Aorta (tissue), 1 donor: Measurements from ENCODE around the gene ZNF484.

GRCh38 chr9:91852892-91853350, 97.1 kb downstream of the ROR2 start:
- PRO-cap: no peak

DNA sequence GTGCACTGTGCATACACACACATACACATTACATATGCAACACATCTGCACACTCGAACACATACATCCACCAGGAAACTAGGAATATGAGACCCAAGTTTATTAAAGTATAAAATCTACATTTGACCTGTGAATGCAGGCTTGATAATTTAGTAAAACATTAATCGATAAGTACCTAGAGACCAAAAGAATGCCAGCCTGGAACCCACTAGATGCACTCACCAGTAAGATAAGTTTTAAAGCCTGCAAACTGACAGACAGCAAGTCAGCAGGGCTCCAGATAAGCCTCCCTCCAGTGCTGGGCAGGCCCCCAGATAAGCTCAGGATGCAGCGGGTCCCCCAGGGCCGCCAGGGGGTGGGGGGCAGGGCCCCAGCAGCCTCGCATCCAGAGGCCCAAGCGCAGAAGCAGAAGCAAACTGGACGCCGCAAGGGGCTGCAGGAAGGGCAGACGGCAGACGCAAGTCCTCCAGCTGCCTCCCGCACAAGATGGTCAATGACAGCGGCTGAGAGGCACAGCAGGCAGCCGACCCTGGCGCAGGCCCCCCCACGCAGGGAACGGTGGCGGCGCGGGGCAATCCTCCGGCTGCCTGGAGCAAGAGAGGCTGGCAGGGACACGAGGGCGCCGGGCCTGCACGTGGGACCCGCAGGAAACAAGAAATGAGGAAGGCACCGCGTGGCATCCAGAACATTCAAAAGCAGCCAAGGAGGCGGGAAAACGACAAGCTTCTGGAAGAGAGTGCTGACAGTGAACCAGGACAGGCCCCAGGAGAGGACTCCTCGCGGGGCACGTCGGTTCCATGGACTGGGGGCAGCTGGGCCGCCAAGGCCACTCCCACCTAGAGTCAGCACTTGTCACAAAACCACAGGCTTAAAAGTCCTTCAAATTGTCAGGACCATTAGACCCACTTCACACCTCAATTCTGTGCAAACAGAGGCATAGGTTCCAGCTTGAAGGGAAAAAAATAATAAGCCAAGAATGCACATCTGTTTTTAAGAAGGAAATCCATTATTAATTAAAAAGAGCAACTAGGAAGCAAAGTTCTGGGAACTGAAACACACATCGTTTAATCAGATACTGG, 49.8 kb downstream of the ROR2 start:
- PRO-cap: no peak

GRCh38 chr9:91943364-91944119, 6.5 kb downstream of the ROR2 start:
- PRO-cap: no peak

GRCh38 chr9:91945633-91946191, 4.3 kb downstream of the ROR2 start:
- PRO-cap: no peak

GRCh38 chr9:91948083-91949293, 1.5 kb downstream of the ROR2 start:
- PRO-cap: no peak

DNA sequence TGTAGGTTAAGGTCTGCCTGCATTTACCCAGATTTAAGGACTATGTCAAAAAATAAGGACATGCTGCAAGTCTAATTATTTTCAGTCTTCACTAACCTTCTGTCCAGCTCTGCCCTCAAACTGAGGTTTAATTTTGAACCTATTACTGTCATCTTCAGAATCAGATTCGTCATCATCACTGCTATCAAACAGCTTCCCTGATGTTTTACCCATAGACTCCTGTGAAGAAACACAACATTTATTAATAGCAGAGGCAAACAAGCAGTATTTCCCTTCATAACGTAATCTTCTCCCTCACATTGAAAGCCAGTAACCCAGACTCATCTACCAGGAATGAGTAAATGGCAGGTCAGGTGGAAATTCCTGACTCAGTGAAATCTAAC, 14.7 kb downstream of the NOL8 start:
- PRO-cap: no peak

GRCh38 chr9:92482132-92482644, 53.6 kb downstream of the ECM2 start:
- PRO-cap: unidirectional peak, minus-strand start at chr9:92482472

GRCh38 chr9:92712281-92712720, 42.4 kb upstream of the IPPK start:
- PRO-cap: no peak

DNA sequence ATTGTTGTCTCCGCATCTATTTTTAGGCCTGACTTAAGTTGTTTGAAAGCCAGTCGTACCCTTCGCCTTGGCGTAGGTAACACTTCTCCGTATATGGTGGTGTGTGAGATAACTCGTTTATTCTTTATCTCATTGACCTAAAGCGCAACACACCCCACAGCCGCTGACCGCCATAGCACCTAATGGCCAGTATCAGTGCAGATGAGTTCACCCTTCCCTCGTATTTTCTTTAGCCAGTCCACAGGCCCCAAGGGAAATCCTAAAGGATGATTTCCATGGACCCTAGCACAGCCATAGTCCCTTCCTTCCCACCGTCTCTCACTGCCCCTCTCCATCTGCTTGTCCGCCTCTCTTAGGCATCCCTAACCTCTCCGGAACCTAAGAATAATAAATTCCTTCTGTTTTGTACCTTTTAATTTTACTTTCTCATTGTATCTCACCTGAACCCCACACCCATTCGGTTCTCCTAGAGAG, 1.0 kb upstream of the BICD2 start:
- PRO-cap: no peak

- PRO-cap: no peak
Observed at GRCh38 chr9:92789705-92790094, 25.1 kb upstream of the BICD2 start.

DNA sequence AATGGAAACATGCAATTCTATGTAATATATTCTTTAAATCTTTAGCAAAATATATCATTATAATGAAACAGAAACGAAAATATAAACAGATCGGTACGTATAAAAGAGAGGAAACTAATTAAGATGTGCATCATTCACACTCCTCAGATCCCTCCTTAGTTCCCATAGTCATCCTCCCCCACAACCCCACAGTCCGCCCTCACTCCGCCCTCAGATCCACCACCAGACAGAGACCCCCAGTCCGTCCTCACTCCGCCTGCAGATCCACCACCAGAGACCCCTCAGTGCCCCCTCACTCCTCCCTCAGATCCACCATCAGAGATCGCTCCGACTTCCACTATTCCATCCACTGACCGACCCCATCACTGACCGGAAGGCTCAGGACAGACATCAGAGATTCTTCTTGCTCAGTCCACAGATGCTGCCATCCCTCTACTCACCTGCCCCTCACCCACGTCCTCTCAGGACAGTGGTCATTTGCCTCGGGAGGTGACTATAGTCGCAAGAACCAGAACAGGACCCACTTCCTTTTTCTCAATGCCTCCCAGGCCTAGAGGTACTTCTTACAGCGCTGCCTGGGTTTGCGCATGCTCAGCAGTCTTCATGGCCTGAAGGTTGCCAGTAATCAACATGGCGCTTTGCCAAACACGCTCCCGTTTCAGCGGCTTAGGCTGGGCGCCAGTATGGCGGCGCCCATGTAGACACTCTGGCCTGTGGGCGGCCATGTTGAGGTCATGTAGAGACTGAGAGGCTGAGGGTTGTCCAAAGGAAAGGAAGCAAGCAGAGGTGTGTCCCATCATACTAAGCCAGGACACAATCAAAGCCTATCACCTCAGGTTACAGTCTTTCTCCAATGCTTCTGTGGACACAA, at the start of gene ZNF484:
Gene ZNF484, minus strand, starts transcription at position 589 of the 871 bp plus-strand sequence.
- PRO-cap: no peak

DNA sequence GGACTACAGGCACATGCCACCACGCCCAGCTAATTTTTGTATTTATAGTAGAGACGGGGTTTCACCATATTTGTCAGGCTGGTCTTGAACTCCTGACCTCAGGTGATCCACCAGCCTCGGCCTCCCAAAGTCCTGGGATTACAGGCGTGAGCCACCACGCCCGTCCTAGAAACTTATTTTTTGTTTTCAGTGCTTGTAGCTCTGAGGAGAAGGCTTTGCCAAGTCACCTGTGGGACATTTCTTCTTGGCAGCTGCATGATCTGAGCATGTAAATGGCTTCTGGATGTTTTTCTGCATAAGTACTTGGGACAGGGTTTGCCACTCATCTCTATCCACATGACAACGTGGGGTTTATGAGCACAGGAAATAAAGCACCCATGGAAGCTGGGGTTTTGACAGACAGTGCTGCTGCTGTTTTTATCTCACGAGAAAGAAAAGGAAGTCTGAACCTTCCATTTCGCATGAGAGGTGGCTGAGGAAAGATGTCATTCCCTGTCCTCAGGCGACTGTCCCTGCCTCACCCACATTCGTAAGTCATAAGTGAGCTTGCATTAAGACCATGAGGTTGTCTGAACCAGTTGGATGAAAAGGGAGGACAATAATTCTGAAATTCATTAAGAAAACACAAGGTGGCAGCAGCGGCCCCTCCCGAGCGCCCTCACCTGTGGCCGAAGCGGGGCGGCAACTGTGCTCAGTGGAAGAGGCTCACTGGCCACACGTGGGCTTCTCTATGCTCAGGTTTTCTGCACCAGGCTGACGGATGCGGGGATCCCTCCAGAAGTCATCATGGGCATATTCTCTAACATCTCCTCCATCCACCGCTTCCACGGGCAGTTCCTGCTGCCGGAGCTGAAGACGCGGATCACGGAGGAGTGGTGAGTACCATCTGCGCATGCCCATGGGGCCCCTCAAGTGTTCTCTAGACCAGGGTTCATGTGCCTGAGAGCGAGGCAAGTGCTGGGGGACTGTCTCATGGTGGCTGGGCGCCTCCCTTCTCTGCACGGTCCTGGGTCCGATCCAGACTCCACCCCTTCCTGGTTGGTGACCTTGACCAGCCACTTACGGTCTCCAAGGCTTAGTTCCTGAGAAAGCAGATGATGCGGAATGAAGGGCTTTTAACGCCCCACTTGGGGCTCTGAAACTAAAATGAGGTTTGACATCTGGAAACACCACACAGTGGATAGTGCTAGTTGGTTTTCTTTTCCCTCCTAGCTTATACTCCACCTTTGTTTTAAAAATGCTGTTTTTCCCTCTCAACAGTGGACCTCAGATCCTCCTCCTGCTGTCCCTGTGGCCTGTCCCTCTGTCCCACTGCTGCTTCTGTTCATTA, 54.8 kb upstream of the SUSD3 start:
- PRO-cap: no peak

DNA sequence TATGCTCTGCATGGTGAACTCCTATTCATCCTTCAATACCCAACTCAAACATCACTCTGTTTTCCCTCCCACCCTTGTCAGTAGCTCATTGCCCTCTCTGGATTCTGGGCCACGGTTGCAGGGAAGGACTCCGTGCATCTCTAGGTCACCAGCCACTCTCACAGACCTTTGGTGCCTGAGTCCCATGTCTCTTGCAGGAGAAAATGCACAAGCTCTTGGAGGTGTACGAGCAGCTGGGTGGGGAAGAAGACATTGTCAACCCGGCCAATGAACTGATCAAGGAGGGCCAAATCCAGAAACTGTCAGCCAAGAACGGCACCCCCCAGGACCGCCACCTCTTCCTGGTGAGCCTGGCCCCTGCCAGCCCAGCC, 44.9 kb upstream of the SUSD3 start:
- PRO-cap: no peak

- PRO-cap: no peak
Observed at GRCh38 chr9:93114015-93114464, 18.0 kb downstream of the CARD19 start.

GRCh38 chr9:93186897-93187450, 3.0 kb downstream of the WNK2 start:
- PRO-cap: no peak

GRCh38 chr9:93205489-93205875, 21.5 kb downstream of the WNK2 start:
- PRO-cap: no peak

DNA sequence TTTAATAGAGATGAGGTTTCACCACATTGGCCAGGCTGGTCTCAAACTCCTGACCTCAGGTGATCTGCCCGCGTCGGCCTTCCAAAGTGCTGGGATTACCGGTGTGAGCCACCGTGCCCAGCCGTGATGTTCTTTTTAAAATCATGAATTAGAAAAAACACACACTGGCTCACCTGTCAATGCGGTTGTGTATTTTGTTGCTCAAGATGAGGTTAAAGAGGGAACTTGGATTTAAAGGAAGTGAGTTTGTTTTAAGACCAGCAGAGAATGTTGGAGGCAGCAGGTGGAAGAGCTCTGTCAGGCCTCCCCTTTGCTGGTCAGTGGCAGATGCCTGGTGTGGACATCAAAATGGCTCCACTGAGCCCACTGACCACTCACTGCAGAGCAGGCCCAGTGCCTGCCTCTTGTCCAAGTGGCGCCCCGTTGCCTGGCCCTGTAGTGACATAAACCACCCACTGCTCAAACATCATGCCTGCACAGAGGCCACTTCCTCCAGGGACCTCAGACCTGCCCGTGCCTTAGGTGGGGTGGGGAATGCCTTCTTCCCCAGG, 39.0 kb downstream of the WNK2 start:
- PRO-cap: no peak

DNA sequence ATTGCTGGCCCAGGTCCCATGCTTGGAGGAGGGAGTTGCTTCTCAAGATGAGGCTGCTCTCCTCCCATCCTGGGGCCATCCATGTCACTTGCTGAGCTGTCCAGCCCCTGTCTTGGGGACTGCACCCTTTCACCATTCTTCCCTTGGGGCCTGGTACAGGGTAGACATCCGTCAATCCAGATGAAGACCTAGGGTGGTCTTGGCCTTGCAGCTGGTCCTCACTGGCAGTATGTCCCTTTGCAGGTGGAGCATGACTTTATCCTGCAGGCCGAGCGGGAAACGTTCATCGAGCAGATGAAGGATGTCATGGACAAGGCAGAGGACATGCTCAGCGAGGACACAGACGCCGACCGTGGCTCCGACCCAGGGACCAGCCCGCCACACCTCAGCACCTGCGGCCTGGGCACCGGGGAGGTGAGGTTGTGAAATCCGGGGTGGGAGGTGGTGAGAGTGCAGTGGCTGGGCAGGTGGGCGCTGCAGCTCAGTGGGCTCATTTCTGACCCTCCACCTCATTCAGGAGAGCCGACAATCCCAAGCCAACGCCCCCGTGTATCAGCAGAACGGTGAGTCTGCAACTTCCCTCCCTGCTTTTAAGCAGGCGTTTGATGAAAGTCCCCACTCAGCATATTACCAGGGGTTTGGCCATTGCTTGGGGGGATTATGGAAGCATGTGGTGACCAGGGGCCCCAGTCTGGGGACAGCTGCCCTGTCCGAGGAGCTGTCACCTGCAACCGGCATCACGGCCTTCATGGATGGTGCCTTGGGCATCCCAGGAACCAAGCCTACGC, 83.8 kb downstream of the WNK2 start:
- PRO-cap: no peak

GRCh38 chr9:93269811-93270640, 86.1 kb downstream of the WNK2 start:
- PRO-cap: no peak

DNA sequence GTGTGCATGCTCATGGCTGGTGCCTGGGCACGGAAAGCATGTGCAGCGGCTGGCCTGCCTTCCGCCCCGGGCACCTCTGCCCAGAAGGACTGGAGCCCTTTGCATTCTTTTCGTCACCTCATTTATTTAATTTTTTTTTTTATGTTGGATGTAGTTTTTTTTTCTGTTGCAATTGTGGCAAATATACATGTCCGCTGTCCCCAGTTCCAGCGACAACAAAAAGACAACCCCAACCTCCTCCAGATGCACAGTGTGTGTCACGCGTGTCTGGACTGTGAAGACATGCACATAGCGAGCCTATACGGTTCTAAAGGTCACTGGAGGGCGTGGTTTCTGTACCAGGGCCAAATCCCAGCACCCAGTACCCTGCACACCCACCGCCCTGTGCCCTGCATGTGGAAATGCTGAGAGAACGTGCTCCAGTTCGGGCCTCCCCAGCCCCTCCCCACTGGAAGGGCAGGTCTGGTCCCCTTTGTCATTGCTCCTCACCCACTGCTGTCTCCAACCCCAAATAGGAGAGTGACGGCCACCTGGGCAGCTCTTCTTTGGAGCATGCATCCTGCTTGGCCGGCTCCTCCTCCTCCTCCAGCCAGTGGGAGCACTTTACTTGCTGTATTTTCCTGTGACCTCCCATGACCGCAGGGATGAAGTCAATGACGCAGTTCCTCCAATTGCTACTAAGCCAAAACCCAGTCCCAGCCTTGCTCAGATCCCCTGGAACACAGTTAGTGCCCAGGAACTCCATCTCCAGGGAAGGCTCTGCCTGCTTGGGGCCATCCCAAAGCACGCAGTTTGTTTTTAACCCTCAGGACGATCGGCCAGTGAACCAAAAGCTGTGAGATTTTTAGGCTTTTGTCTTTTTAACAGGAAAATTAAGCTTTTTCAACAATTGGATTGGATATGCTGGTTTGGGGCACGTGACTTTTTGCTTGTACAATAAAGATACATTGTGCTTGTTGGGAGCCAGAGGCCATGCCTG, 116.7 kb downstream of the WNK2 start:
- PRO-cap: no peak